B cell (primary cell): Measurements from ENCODE around the genes DCLK2 and MAB21L2.

DNA sequence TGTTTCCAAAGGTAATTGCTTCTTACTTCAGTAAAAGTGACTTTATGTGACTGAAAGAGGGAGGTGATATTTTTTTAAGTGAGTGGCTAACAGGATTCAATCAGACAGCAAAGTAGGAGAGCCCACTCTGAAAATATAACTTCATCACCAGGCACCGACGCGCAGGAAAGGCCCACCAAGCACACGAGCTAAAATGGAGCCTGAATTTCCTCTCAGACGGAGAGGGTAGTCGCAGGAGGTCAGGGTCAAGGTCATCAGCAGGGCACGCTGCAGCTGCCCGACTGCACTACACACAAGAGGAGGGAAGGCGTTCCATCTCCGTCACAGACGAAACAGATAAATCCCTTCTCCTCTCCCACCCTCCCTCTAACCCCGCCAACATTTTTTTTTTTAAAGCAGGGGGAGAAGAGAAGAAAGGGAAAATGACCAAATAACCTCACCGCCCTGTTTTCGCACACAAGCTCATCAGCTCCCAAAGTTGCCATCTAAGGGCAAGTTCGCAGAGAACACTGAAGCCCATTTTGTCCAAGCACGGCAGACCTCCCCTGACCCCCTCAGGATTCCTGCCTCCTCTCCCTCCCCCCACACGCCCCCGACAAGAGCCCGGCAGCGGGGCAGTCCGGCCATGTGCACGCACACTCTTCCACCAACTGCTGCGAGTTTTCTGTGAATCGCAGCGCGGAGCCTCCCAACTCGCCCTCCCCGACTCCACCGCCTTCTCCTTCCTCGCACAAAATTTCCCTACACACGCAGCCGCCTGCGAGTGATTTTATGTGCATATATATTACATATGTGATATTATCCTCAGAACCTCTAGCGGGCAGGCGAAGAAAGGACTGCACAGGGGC, 2.8 kb downstream of the ZNF827 start:
- PRO-cap: bidirectional peak, plus-strand start at position 215 of the sequence, minus-strand start at position 167 of the sequence; bidirectional peak, plus-strand start outside the sequence, minus-strand start at position 722 of the sequence
- CAGE, long polyA plus RNA: no peak

GRCh38 chr4:146059836-146060285, 115.7 kb upstream of the LSM6 start:
- PRO-cap: no peak
- CAGE, long polyA plus RNA: no peak

DNA sequence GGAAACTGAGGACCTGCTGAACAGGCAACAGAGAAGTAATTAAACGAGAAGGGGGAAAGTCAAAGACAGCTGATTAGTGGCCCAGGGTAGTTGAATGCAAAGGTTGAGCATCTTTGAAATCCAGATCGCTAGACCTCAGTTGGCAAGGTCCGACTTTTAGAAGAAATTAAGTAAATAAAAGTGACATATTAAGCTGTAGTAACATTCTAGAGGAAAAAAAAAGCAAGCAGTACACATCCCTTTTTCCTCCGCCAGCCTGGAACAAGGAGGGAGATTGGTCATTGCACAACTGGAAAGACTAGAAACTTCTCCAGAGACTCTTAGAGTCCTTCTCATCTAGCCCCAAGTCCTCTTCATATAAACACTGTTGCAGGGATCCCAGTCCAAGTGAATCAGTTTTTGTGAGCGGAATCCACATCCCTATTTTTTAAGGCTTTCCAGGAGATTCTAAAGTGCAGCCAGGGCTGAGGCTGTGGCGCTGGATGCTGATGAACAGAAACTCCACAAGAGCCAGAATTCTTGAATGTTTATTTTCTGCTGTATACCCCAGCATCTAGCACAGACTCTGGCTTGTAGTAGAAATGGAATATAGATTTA, 23.7 kb downstream of the REELD1 start:
- PRO-cap: no peak
- CAGE, long polyA plus RNA: no peak

DNA sequence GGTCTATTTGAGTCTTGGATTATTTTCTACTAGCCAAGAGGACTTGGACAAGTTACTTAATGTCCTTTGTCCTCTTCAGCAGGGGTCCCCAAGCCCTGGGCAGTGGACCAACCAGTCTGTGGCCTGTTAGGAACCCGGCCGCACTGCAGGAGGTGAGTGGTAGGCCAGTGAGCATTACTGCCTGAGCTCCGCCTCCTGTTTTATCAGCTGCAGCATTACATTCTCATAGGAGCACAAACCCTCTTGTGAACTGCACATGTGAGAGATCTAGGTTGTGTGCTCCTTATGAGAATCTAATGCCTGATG, 151.4 kb downstream of the REELD1 start:
- PRO-cap: no peak
- CAGE, long polyA plus RNA: no peak

- PRO-cap: no peak
- CAGE, long polyA plus RNA: no peak
These were observed 112.7 kb downstream of the SLC10A7 start for GRCh38 chr4:146408988-146409498.

DNA sequence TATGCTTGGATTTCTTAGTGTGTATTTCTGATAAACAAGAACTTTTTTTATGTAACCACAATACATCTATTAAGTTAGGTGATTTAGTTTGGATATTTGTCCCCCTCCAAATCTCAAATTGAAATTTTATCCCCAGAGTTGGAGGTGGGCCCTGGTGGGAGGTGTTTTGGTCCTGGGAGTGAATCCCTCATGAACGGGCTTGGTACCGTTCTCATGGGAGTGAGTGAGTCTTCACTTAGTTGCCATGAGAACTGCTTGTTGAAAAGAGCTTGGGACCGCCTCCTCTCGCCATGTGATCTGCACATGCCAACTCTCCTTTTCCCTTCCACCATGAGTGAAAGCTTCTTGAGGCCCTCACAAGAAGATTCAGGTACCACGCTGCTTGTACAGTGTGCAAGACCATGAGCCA, 201.3 kb upstream of the TTC29 start:
- PRO-cap: no peak
- CAGE, long polyA plus RNA: no peak

DNA sequence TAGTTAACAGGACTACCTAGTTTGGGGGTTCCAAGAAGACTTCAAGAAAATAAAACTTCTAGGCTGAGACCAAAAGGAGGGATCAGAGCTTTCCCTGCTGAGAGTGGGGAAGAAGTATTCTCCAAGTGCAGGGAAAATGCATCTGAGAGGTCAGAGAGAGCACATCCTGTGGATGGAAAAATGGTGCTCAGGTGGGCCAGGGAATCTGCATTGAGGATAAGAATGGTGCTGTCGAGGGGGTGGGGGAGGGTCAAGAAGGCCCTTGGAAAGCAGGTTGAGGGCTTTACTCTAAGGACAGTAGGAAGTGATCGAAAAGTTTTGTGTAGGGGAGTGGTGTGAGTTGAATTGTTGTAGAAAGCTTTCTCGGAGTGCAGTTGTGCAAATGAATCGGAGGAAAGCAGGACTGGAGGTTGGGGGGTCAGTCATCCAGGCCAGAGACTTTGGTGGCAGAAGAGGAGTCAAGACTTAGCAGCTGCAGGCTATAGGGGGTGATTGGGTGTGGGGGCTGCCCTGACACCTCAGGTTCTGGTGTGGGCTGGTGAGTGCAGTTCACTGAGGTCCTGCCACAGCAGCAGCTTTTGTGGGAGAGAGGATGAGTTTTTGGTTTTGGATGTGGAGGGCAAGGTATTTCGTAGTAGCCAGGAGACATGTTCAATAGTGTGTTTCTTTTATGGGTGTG, 12.4 kb downstream of the ARHGAP10 start:
- PRO-cap: no peak
- CAGE, long polyA plus RNA: no peak

DNA sequence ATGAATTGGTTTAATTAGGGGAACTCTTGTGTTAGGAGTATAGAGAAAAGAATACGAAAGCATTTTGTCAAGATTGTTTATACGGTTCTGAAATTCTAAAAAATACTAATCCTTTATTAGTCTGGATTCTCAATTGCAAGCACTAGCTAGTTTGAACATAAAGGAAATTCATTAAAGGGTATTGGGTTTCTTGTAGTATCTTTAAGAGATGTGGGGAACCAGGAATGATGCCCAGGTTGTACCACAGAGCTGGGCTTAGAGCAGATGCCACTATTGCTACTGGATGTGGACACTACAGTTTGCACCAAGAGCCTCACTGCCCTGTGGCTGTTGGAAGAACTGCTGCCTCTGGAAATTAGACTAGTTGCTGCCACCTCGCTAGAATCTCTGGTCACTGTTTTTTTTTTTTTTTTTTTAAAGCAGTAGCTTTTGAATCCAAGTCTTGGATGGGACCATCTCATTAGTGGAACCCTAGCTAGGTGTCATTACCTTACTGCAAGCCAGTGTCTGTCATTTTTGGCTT, 105.4 kb downstream of the ARHGAP10 start:
- PRO-cap: no peak
- CAGE, long polyA plus RNA: no peak

GRCh38 chr4:147927388-147927898, 195.6 kb downstream of the ARHGAP10 start:
- PRO-cap: no peak
- CAGE, long polyA plus RNA: no peak

GRCh38 chr4:148056776-148057213, 324.9 kb downstream of the ARHGAP10 start:
- PRO-cap: no peak
- CAGE, long polyA plus RNA: no peak

- PRO-cap: no peak
- CAGE, long polyA plus RNA: no peak
These were observed 16.3 kb downstream of the NR3C2 start for GRCh38 chr4:148425797-148426511.

DNA sequence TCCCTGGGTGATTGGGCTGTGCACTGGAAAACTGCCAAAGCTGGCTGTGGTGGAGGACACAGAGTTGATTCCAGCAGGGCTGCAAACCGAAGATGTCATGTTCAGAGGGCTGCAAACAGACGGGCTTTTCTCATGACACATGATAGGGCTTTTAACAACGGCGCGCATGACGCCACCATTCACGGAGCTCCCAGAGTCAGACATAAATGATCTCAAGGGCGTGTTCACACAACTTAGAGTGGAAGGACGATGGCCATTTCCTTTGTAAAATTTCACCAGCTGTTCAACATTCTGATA, 6.1 kb downstream of the NR3C2 start:
- PRO-cap: no peak
- CAGE, long polyA plus RNA: no peak

GRCh38 chr4:149997952-149998492, 80.2 kb upstream of the DCLK2 start:
- PRO-cap: no peak
- CAGE, long polyA plus RNA: no peak

GRCh38 chr4:150077912-150078521, at the start of gene DCLK2:
DCLK2 (plus strand) TSS chr4:150078445.
- PRO-cap: unidirectional peak, plus-strand start at chr4:150078312
- CAGE, long polyA plus RNA: no peak

DNA sequence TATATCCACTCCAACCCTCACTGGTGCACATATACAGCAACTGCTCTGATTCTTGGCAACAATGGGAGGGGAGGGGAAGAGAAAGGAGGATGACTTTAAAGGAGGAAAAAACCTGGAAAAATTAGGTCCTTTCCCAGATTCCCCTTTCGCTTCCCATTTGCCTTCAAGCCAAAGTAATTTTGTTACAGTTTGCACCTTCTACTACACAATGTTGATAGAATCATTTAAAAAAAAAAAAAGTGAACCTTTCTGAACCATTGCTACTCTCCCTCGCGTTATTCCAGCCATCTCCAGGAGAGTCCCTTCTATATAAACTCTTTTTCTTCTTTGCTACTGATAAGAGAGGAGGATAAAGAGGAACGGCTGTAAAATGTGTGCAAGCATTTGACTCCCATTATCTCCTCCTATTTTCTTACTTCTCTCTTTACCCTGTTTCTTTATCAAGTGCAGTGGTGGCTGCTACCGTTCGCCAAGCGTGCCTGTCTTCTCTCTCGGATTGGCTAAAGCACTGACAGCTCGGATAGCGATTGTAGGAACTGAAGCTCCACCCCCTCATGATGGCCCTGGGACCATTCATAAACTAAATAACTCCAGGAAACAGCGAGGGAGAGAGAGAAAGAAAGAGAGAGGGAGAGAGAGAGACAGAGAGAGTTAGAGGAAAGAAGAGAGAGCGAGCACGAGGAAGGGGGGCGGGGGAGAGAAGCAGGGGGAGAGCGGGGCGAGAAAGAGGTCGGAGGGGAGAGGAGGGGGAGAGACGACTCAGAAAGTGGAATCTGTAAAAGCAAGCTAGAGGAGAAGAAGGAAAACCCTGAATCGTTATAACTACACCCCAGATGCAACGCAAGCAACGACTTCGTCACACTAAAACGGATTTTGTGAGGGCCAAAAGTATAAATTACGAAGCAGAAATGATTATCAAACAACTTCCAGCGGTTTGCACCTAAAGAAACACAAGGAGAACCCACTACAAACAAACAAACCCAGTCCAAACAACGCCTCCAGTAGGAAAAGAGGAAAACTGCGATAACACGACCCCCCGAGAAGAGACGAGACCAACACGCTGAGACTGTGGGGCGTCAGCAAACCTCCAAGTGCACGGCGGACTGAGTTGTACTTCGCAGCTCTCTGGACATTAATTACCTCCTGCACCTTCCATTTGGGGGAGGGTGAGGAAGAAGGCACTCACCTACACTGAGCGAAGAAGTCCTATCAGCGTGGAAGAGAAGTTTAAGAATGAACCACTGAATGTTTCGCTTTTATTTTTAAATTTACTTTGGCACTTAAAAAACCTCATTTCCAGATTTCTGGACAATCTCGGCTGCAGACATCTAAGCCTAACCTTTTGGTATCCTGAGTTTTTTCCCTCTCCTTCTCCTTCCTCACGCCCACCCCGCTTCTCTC, at the start of gene MAB21L2:
MAB21L2 (plus strand) TSS at position 832 of the 1,401 bp plus-strand sequence.
- PRO-cap: no peak
- CAGE, long polyA plus RNA: no peak

DNA sequence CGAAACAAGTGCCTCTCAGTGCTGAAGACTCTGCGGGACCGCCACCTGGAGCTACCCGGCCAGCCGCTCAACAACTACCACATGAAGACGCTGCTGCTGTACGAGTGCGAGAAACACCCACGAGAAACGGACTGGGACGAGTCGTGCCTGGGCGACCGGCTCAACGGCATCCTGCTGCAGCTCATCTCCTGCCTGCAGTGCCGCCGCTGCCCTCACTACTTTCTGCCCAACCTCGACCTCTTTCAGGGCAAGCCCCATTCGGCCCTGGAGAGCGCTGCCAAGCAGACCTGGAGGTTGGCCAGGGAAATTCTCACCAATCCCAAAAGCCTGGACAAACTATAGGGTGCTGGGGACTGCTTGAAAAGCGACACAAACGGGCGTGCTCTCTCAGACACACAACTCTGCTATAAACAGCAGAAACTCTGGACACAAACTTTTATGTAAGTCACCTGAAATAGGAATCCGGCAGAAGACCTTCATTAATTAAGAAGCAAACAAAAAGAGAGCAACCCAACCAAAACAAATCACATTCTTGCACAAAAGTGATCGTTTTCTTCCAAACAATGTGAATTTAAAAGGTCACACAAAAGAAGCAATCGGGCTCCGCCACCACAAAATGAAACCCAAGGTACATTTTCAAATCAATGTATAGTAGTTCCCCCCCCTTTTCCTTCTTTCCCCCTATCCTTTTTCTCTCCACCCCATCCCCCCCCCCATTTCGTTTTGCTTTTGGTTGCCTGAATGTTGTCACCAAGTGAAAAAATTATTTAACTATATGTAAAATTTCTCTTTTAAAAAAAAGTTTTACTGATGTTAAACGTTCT, 2.0 kb downstream of the MAB21L2 start:
- PRO-cap: no peak
- CAGE, long polyA plus RNA: no peak

GRCh38 chr4:150874126-150874867, 140.8 kb downstream of the LRBA start:
- PRO-cap: no peak
- CAGE, long polyA plus RNA: no peak

DNA sequence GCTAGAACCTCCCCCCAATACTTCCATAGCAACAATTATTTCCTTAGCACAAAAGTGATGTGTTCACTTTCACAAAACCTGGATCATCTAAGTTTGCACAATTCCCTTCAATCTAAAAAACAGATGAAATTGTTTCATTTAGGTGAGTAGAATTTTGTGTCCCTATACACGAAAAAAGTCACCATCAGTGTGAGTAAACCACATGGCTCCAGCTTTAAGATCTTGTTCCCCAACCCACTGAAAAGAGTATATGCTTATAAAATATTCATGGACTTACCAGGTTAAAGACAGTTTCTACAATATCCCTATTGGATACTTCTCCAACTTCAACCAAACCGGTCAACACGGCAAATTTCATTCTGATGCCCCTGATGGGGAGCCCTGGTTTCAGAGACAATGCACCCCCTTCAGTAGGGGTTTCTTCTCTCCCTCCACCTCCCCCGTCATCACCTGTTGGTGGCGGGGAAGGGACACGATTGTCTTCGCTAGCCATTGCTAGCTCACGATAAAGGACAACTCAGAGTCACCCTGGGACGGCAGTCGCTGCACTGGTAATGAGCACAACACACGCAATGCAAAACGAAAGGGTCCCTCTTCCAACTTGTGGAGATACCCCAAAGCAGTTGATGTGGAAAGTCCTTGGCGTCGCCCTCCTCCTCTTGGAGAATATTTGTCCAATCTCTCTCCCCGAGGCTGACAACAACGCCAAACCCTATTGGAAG, 773 bp downstream of the LRBA start:
- PRO-cap: bidirectional peak, plus-strand start at position 520 of the sequence, minus-strand start at position 556 of the sequence
- CAGE, long polyA plus RNA: no peak

DNA sequence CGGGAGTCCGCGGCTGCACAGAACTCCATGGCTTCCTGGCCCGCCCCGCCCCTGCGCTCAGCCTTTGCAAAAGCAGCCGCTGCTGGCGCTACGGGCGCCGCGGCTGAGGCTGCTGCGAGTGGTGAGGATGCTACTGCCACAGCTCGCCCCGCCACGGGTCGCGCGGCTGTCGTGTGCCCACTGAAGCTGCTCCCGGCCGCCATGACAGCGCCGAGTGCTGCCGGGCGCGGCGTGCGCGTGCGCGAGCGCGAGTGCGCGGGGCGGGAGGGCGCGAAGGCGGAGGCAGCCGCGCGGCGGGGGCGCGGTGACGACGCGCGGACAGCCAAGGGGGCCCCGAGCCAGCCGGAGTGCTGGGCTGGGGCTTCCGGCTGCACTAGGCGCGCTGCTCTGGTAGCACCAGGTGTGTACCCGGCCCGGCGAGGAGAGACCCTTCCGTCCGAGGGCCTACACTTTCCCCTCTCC, 456 bp upstream of the LRBA start:
- PRO-cap: bidirectional peak, plus-strand start at position 373 of the sequence, minus-strand start at position 219 of the sequence
- CAGE, long polyA plus RNA: no peak

- PRO-cap: no peak
- CAGE, long polyA plus RNA: no peak
These were observed 20.1 kb upstream of the LRBA start for GRCh38 chr4:151035213-151035559.